B cell (primary cell): ENCODE data around the gene KCTD4.

DNA sequence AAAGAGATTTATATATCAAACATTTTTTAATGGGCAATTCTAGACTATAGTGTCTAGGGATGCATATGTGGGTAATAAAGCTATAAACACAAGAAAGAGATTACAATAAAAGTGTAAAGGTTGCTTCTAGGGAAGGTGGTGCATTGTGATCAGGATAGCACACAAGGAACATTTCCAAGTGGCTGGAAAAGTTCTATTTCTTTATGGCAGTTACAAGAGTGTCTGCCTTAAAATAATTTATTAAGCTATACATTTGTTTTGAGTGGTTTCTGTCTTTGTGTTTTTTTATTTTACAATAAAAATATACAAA is 59.7 kb downstream of the SMIM2 start:
- PRO-cap: no peak
- CAGE, long polyA plus RNA: no peak

- PRO-cap: no peak
- CAGE, long polyA plus RNA: no peak
These were observed 17.8 kb downstream of the SMIM2 start for GRCh38 chr13:44143128-44143808.

DNA sequence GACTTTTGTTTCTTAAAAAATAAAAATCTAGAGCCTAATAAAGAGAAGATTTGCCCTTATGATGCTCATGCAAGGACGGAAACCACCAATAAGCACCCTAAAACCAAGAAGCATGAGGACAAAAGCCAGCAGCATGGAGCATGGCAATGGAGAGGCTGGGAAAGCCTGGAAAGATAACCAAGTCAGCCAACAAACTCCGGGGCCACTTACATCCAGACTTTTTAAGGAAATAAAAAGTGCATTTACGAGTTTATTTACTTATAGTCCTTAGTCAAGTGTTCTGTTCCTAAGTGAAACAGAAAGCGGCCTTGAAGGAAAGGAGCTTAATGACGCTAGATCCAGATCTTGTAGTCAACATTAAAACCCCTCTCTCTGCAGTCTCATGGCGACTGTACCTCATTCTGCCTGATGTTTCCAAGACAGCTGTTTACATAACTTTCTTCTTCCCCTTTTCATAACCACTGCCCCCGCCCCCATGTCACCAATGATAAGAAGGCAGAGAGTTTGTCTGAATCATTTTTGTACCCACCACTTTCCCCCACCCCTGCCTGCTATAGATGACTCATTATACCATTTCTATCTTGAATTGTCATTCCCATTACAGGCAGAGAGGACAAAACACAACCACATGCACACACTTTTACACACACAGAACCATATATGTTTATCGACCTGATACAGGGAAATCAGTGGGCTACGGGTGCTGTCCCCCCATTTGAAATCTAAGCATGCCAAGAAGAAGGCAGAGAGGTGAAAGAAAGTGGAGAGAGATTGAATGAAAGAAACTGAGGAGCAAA is 97.9 kb upstream of the SMIM2 start:
- PRO-cap: bidirectional peak, plus-strand start at position 592 of the sequence, minus-strand start at position 403 of the sequence
- CAGE, long polyA plus RNA: no peak

DNA sequence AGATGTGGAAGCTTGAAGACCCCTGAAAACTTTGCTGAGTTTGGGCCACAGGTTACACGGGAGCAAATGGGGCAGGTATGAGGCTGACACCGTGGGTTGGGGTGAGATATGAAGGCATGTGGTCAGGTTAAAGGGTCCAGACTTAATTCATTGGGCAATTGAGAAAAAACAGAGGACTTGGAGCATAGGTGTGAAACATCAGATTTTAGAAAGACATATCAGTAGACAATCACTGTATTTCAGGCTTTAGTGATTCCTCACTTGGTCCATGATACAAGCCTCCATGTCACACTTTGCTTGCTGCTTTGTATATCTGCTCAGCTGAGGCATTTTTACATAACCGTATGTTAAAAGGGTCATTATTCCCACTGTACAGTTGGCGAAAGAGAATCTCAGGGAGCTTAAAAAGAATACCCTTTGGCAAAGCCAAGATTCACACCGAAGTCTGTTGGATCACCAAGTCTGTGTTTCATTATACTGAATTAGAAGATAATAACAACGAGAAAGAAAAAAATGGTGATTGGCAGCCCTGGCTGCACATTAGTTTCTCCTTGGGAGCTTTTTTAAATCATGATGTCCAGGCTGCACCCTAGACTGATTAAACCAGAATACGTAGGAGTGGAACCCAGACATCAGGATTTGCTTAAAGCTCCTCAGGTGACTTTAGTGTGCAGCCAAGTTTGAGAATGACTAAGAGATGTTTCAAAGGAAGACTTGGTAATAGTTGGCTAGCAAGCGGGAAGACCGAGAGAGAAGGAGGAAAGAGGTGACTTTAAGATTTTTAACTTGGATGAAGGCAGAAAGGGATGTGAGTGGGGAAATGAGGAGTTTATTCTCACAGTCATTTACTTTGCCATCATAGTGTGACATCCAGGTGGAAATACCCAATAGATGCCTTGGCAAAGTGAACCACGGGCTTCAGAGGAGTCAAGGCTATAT is 71.6 kb upstream of the SERP2 start:
- PRO-cap: no peak
- CAGE, long polyA plus RNA: no peak

DNA sequence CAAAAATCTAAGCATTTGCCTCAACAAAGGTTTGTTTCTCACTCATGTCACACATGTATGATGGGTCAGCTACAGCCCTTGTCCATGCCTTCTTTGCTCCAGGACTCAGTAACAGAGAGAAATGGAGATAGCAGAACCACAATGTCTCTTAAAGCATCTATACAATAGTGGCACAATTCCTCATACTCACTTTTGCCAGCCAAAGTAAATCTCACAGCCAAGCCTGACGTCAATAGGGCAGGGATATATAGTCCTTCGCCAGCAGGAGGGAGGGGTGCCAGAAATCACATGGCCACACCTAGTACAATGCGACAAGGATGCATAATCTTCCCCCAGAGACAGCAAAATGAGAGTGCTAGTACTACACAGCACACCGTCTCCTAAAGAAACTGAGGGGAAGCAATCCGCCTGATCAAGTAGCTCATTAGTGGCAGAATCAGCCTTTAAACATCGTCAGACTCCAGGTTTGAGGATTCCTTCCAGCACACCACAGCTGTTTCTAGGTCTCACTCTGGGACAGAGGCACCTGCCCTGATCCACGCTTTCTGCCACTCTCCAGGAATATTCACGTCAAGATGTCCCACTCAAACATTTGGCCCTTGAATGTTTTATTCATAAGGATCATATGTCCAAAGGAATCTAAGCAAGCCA is 63.8 kb upstream of the SERP2 start:
- PRO-cap: no peak
- CAGE, long polyA plus RNA: no peak

DNA sequence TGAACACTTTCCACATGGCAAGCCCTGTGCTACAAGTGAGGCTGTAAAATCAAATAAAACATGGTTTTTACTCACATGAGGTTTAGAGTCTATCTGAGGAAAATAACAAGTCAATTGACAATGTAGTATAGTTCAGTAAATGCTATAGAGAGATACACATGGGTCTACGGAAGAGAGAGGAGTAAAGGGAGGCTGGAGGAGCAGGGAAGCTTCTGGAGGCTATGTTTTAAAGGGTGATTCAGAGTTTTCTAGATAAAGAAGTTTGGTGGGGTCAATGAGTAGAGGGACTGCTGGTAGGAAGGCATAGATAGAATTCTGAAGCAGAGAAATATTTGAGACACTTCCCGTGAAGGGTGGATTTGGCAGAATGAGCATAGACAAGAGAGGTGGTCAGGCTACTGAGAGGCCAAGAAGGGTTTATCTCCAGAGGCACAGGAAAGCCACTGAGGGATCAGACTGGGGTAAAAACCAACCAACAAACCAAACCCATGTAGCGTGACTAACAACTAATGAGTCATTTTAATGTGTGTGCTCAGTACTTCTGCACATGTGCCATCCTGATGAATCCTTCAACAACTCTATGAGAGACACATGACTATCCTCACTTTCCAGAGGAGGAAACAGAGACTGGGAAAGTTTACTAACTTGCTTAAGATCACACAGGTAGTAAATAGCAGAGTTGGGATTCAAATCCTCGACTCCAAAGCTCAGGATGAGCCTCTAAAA is 60.0 kb upstream of the SERP2 start:
- PRO-cap: no peak
- CAGE, long polyA plus RNA: no peak

DNA sequence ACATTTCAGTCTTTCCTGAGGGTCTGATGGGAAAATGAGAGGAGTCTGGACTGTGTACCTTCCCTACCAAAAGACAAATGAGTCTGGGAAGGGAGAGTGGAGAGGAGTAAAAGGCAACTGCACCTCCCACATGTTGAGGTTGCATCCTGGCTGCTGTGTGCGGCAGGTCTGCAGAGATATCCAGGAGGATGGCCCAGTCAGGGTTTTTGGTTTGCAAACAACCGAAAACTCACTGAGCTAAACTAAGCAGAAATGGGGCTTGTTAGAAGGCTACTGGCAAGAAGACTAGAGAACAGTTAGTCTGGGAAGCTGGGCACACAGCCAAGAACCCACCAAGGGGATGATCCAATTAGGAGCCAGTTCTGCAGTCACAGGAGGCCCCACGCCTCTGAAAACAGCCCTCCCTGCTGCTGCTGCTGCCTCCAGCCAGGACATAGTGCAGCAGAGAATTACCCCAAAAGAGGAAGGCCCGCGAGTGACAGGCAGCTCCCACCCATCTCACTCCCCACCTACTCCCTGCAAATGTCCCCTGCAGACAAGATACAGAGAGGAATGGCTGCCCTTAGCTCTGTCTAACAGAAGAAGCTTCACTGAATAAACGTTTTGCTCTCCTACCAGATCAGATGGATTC is 41.2 kb upstream of the SERP2 start:
- PRO-cap: no peak
- CAGE, long polyA plus RNA: no peak

DNA sequence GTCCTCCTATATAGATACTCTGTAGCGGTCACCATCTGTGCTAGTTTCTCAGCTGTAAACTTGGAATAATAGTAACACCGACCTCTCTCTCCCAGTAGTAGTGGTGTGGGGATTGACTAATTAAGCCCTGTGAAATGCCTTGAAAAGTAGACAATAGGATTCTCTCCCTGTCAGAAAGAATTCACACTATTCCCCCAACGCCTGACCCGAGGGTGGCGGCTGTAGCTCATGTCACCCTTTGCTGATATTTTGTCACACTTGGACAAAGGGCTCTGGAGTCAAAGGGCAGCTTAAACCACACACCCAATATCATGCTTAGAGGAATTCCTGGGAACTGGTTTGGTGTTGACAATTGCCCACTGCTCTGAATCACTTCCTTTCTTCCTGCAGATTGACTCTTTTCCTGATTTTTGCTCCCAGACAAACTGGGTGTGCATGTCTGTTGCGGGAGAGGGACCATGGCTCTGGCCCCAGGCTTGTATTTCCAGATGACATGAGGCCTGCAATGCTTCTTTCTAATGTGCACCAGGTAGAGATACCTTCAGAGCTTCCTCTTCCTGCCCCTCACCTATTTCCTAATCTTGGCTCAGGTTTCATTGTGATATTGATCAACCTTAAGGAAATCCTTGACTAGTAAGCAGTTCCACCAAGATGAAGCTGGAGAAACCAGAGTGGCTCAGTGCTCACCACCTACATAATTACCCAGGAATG is 9.0 kb upstream of the SERP2 start:
- PRO-cap: no peak
- CAGE, long polyA plus RNA: no peak

- PRO-cap: no peak
- CAGE, long polyA plus RNA: no peak
These were observed 67.5 kb downstream of the TSC22D1 start for GRCh38 chr13:44508583-44509137.

GRCh38 chr13:44516767-44517427 is 59.2 kb downstream of the TSC22D1 start:
- PRO-cap: no peak
- CAGE, long polyA plus RNA: no peak

DNA sequence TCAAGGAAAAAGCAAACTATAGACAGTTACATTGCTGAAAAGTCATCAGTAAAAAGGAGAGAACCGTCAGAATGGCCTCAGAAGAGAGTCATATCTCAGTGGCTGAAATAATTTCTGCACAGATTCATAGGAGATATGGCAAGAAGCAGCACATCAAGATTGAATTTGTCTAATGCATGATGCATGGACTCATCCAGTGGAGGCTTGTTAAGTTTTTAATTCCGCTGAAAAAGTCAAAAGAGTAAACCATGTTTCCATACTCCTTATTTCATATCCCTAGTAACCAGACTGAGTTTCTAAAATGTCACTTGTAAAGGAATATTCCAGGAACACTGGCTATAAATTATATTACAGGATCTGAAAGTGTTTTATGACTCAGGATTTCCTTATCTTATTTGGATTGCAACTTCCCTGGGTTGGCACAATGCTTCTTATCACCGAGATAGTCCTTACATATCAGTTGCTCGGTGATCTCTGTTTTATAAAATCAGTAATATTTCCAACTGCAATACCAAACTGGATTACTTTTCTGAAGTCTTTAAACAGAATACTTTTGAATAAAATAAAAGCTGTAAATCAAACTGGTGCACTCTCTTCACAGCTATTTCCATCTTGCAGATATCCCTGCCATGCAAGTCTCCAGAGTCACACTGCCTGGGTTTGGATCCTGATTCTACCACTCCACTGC is 180.2 kb upstream of the TSC22D1 start:
- PRO-cap: no peak
- CAGE, long polyA plus RNA: no peak

DNA sequence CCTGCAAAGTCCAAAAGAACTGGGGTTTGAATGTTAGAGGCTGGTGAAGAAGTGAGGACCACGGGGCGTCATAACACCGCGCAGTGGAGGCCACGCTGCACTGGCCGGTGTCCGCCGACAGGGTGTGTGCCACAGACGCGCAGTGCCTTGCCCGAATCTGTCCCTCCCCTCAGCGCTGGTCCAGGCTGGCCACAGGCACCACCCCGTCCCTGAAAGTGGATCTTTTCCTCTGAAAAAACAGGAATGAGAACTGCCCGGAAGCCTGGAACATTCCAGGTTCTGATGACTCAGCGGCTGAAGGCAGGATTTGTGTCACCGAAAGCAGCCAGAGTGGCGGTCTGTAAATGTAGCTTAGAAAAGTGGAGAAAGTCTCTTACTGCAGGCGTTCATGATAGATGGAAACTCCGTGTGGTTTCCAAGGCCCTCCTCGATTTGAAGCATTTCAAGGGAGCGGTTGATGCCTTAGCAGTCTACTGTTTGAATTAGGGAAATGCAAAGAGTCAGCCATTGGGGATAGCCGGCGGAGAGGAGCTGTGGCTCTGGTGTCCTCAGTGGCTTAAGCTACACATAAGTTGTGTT is 70.9 kb downstream of the NUFIP1 start:
- PRO-cap: bidirectional peak, plus-strand start at position 160 of the sequence, minus-strand start outside the sequence
- CAGE, long polyA plus RNA: no peak

DNA sequence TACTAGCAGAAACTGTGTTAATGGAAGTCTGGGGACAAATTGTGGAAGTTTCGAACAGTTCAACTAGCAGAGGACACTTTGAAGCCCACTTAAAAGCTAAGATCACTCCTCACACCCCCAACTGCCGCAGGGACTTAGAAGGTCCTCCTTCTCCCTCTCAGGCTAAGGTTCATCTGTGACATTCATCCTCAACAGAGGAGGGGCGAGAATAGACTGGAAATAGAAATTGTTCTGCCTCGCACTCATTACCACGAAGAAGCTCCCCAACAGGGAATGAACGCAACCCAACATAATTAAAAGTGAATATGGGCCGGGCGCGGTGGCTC is 70.4 kb downstream of the NUFIP1 start:
- PRO-cap: no peak
- CAGE, long polyA plus RNA: no peak

DNA sequence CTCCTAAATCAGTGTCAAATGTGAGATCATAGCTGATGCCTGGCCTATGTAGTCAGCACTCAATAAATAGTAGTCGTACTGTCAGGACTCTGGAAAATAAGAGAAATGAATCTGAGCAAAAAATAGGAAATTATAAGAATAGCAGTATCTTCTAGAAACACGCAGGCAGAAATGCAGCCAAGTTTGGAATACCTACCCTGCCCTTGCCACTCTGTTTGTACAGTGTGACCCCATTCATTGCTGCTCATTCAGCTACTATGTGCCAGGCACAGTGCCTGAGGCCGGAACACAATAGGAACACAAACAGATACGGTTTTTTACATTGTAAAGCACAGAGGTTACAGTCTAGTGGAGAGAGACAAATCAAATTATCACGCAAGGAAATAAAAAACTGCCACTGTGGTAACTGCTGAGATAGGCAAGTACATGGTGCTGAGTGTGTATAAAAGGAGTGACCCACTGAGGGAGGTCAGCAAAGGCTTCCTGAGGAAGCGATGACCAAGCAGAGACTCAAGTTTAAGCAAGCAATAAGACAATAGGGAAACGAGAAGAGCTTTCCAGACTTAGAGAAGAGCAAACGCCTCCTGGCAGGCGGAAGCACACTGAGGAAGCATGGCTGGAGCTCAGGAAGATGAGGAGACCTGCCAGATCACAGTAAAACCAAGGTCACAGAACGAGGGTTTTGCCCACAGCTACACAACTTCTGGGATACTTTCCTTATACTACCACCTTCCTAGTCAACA is 56.5 kb downstream of the NUFIP1 start:
- PRO-cap: no peak
- CAGE, long polyA plus RNA: no peak

DNA sequence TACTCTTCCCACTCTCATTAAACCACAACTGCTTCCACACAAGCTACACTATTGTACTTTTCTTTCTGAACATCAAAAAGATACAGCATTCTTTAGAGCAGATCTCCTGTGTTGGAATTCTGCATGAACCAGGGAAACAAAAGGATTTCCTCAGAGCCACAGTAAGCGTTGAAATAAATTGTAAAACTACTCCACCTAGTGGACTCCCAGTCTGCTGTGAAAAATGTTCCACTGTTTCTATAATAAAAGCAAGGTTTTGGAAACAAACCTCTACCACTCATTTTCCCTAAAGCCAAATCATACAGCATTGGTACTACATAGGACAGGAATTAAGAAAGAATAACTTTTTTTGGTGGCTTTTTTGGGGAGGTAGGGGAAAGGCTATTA is 19.4 kb downstream of the NUFIP1 start:
- PRO-cap: no peak
- CAGE, long polyA plus RNA: no peak

DNA sequence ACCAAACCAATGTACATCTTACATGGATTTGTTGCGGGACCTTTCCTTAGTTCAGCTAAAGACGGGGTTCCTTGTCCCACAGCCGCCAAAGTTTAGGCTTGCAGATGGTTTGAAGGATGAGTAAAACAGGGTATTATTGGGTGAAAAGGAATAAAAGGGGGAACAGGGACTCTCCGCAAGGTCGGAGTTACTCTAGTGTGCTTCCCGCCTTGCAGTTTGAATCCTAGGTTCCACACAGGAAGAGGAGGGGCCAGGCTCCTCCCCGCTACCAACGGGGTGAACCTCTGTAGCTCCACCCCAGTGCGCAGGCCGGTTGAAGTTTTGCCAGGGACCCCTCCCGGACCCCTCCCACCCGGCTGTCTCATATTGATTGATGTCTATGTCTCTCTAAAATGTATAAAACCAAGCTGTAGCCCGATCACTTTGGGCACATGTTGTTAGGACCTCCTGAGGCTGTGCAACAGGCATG is 11.6 kb upstream of the GTF2F2 start:
- PRO-cap: no peak
- CAGE, long polyA plus RNA: no peak

- PRO-cap: unidirectional peak, minus-strand start at chr13:45121509
- CAGE, long polyA plus RNA: no peak
These were observed 990 bp downstream of the GTF2F2 start for GRCh38 chr13:45121319-45121681.

GRCh38 chr13:45168147-45168599 is 32.7 kb downstream of the KCTD4 start:
- PRO-cap: no peak
- CAGE, long polyA plus RNA: no peak

- PRO-cap: no peak
- CAGE, long polyA plus RNA: no peak
These were observed at the start of gene KCTD4 for GRCh38 chr13:45200839-45201316. KCTD4 (minus strand) TSS chr13:45201045.

DNA sequence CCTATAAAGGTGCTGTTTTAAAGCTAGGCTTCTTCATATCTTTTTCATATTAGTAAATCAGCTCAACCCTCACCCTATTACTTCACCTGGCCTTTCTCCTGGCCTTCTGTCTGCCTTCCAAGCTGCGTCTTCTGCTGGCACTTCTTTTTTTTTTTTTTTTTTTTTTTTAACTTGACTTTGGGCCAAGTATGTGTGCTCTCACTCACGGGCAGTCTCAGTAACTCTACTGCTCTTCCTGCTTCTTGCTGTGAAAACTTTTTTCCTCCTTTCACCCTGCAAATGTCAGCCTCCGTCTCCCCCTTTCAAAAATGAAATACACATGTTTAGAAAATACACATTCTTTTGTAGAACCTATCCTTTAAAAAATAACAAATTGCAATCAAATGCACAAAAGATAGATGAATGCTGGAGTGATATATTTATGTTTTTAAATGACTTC is 41.3 kb upstream of the KCTD4 start:
- PRO-cap: no peak
- CAGE, long polyA plus RNA: no peak